ENCODE results near the genes MOCS2 and ARL15.

GRCh38 chr5:52906409-52907355, 82.5 kb upstream of the ITGA2 start:
- PRO-cap = no peak

DNA sequence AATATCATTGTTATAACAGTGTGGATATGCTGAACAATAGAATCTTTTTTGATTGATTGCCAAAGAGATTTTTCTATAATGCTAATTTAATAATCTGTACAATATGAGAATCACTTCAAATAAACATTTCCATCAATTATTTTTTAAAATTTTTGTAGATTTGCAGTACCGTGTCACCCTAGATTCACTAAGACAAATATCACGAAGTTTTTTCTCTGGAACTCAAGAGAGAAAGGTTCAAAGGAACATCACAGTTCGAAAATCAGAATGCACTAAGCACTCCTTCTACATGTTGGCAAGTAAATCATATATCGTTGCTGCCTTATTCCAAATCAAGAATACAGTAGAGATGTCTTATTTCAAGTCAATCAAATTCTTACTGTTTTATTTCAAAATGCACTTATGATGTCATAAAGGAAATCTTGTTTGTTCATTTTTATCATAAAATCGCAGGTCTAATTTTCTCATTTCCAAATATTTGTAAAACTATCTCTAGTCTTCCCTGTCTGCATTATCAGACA, 68.9 kb upstream of the ITGA2 start:
- PRO-cap = no peak

GRCh38 chr5:53108983-53109991, at the start of gene MOCS2:
TSS of gene MOCS2 (minus strand) at chr5:53109757.
- PRO-cap = bidirectional peak, plus-strand start at chr5:53109915, minus-strand start at chr5:53109741

- PRO-cap = no peak
Observed at GRCh38 chr5:53885869-53886399, 325.5 kb downstream of the NDUFS4 start.

DNA sequence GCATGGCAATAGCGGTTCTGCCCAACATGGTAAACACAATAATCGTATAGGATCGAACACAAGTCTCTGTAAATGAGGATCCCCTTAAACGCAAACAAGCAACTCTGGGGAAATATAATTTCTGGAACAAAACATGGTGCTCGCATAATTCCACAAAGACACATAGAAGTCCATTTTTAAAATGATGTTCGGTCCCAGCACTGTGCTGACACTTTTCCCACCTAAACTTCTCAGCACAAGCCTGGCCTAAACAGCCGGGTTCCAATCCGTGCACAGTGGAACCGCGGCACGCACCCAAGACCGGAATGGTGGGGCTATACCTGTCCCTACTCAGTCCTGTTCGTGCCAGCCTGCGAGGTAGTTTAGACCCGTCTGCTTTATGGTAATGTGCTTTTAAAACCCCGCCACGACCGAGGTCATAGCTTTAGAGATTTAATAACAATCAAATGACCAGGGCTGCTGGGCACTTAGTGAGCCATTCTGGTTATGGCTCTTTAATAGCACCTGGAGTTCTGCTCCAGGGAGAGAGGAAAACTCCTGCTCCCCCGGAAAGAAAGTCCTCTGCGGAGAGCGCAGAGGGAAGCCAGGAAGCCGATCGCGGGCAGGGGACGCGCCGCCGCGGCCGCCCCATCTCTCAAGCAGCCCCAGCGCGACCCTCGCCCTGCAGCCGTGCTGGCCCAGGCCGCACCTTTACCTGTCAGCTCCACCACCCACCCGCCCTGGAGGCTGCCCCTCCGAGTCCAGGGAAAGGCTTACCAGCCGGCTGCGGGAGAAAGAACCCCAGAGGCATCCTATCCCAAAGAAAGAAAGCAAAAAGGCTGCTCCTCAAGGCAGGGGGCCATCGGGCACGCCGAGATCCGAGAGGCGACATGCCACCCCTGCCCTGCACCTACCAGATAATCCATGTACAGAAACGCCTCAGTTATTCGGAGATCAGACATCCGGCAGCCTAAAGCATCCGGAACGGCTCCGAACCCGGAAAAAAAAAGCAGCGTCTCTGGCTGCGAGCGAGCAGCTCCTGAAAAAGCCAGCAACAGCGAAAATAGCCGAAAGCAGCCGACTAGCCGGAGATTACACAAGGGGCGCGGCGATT, at the start of gene ARL15:
Gene ARL15, minus strand, starts transcription at position 1,035 of the 1,093 bp plus-strand sequence.
- PRO-cap = unidirectional peak, plus-strand start at position 557 of the sequence; bidirectional peak, plus-strand start outside the sequence, minus-strand start at position 1,020 of the sequence

- PRO-cap = no peak
Observed at GRCh38 chr5:55061986-55062427, 38.0 kb downstream of the GZMK start.

DNA sequence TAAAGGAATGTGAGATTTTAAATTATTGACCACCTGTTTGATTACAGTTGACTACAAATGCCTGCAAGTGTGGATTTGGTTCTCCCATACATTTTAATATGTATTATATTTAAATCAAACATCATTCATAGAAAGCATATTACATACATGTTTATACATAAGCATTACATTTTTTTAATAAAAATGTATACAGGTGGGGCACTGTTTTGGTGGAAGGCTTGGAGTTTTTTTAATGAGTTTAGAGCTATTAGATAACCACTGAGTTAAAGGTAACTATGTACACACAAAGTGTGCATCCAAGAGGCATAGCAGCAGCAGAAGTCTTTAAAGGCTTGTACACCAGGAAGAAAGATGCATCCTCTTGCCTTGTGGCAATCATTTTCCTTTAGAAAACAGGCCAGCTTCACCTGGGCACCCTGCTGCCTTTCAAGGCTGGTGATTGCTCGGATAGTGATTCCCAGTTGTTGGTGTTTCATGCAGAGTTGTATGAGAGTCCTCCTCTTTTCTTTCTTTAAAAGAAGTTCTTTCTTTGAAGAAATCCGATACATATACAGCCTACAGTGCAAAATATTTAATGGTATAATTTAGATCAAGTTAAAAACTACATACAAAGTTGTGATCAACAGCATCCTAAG, 109.9 kb downstream of the PLPP1 start:
- PRO-cap = no peak

DNA sequence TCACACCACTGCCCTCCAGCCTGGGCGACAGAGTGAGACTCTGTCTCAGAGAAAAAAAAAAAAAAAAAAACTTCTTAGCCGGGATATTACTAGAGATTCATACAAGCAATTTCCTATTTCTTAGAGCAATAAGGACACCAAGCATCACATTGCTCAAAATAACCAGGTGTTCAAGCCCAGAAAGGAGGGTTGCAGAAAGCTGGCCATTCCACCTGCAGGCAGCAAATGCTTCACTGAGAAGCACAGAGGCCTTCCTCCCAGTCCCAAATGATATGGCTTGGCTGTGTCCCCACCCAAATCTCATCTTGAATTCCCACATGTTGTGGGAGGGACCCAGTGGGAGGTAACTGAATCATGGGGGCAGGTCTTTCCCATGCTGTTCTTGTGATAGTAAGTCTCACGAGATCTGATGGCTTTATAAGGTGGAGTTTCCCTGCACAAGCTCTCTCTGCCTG, 98.8 kb downstream of the PLPP1 start:
- PRO-cap = no peak

GRCh38 chr5:55438120-55438768, 96.5 kb downstream of the PLPP1 start:
- PRO-cap = no peak

DNA sequence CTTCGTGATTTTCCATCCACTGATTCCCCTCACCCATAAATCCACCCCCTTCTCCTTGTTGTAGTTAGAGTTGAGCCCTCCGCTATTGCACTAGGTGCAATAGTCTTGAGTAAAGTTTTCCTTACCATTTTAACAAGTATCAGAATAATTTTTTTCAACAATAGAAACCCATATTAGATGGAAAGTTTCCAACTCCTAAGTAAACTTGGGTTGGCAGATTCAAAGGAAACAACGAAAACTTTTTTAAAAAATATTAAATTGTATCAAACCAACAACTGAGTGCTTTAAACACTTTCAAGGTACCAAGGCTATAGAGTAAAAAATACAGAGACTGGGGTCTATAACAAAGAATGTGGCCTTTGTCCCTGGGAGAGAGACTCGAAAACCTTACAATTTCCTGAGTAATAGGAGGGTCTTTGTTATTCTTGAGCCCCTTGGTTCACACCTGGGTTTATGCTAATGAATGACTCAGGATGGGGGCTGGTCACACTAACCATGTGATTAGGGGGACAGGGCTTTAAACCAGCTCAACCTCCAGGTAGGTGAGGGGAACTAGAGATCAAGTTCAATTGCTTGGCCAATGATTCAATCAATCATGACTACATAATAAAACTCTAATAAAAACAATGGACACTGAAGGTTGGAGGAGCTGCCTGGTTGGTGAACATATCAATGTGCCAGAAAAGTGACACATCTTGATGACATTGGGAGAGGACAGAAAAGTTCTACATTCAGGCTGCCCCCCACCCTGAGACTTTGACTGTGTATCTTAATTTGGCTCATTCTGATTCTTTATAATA, 50.3 kb downstream of the PLPP1 start:
- PRO-cap = no peak

- PRO-cap = no peak
Observed at GRCh38 chr5:55507472-55508002, 27.2 kb downstream of the PLPP1 start.

DNA sequence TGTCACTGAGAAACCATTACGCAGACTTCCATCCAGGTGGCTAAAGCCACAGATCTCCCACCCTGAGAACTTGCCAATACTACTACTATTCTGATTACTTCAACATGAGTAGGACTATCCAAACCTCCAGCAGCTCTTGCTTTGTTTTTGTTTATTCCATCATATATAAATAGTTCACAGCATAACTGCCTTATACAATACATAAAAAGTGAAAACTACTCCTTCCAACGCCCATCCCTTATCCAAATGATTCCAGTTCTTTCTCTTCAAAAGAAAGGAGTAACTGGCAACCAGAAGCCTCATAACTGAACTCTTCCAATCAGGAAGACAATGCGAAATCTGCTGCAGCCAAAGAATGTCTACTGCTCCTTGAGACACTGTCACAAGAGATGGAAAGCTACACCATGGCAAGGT, 1.2 kb downstream of the PLPP1 start:
- PRO-cap = no peak

- PRO-cap = no peak
Observed at GRCh38 chr5:55853289-55853708, 2.1 kb downstream of the IL31RA start.

DNA sequence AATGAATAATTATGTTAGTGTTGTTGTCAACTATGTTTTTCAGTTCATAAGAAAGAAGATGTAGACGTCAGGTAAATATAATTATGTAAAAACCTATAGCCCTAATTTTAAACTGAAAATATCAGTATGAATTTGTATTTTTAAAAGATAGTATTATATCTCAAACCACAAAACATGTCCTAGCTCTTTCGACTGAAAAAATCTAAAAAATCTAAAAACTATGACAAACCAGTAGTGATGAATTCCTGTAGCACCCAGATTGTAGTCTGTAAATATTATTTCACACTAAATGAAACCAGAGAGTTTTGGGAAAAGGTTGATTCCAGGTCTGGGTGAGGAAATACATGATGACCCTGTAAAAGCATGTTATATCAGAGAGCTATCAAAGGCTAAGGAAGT, 29.5 kb downstream of the IL6ST start:
- PRO-cap = no peak

DNA sequence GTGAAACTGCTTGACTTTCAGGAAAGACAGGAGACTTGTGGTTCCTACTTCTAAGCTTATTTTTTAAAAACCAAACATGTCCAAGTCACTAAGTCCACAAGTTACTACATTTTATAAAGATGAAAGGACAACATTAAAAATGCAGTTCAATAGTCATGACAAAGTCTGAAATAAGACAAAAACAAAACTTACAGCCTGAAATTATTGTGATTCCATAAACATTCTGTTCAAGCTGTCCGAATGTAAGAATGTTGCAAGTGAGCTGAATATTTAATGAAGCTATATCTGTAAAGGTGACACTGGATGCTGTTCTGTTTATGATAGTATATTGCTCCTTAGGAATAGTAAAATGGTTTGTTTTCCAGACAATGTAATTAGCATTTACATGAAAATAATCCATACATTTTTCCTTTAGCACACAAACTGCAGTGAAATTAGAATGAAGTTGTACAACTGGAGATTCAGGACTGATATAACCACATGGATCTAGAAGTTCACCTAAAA, 25.4 kb downstream of the IL6ST start:
- PRO-cap = no peak

DNA sequence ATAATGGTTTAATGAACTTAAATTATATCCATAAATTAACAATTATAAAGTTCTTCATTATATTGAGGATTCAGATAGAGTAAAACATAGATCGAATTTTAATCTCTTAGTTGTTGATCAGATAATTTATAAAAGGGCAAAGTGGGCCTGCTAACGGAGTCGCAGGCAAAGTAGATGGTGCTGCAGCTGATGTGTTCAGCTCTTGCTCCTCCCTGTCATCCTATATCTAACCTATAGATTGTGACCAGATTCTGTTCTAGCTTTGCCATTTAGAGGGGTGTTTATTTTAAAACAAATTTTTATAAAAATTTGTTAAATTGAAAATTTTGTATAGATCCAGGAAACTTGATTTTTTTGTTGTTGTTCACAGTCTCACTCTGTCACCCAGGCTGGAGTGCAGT, 1.2 kb upstream of the IL6ST start:
- PRO-cap = no peak

DNA sequence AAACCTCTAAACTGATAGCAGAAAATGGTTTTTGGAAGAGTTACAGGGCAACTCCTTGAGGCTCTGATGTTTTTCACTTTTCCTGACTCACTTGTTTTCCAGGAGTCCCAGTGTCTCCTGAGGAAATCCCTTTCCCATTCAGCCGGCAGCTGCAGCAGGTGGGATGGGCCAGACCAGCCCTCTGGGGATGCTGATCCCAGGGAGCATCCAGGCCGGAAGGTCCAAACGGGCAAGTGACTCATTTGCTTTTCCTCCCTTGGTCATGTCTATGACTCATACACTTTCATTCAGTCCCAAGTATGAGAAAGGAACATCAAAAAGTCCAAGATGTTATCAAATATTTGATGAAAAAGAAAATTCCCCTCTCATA, 117.4 kb upstream of the ANKRD55 start:
- PRO-cap = no peak

DNA sequence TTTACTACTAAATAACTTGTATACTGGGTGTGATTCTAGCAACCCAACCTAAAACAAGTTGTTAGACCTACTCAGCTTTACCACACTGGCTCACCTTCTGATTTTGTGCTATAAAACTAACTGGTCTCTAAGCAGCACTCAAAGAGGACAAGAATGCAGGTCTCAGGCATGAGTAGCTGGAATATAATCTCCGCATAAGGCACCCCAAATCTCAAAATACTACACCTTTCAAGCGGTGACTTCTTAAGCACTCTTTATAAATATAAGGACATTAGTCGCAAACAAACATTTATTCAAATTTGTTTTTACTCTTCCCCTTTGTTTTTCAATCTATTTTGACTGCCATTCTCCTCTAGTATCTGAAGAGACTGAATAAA, 202.4 kb upstream of the MAP3K1 start:
- PRO-cap = no peak

DNA sequence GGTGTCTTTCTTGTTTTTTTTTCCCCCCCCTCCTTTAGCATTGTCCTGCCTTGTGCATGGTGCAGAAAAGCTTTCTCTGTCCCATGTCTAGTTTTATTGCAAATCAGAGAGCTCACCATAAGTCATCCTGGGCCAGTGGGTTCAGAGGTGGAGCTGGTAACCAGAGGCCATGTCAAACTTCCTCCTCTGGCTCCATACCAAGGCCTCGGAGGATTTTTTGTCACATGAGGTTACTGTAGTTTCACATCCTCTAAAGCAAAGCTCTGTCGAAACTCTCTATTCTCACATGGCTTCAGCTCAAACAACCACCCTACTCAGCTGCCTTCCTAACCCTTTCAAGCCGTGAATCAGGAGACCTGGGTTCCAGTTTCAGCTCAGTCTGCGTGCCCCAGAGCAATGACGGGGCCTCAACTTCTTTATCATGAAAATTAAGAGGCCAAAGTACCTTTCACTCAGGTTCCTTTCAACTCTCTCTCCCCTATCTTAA, 145.3 kb upstream of the MAP3K1 start:
- PRO-cap = no peak

DNA sequence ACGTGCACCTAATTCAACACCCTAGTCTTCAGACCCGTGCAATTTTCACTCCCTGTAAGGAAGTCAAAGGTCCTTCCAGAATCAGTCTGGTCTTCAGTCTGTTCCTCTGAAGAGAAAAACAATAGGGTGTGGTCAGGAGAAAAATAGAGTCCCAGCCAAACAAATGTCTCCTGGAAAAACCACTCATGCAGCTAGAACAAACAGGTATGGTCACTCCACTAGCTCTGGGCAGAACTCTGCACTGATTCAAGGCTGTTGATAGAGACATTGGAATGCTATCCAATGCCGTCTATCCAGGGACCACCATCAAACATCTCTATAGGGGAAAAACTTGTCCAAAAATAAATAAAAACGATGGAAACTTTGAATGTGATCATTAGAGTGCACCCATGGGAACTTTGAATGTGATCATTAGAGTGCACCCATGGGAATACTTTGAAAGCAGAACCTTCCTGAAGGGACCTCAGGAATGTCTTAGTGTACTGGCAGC, 81.7 kb upstream of the MAP3K1 start:
- PRO-cap = no peak